HT-29 (cell line): ENCODE results near the genes AKT1, AHNAK2 and JAG2.

DNA sequence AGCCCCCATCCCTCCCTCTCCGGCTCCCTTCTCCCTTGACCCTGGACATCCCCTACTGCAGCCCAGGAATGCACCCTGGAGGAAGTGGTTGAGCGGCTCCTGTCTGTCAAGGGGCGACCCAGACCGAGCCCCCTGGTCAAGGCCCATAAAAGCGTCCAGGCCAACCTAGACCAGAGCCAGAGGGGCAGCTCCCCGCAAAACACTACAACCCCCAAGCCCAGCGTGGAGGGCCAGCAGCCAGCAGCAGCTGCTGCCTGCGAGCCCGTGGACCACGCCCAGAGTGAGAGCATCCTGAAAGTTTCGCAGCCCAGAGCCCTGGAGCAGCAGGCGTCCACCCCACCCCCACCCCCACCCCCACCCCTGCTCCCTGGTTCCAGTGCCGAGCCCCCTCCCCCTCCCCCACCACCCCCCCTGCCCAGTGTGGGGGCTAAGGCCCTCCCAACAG is 16.8 kb upstream of the ADSS1 start:
- RAMPAGE, long total RNA = no peak

DNA sequence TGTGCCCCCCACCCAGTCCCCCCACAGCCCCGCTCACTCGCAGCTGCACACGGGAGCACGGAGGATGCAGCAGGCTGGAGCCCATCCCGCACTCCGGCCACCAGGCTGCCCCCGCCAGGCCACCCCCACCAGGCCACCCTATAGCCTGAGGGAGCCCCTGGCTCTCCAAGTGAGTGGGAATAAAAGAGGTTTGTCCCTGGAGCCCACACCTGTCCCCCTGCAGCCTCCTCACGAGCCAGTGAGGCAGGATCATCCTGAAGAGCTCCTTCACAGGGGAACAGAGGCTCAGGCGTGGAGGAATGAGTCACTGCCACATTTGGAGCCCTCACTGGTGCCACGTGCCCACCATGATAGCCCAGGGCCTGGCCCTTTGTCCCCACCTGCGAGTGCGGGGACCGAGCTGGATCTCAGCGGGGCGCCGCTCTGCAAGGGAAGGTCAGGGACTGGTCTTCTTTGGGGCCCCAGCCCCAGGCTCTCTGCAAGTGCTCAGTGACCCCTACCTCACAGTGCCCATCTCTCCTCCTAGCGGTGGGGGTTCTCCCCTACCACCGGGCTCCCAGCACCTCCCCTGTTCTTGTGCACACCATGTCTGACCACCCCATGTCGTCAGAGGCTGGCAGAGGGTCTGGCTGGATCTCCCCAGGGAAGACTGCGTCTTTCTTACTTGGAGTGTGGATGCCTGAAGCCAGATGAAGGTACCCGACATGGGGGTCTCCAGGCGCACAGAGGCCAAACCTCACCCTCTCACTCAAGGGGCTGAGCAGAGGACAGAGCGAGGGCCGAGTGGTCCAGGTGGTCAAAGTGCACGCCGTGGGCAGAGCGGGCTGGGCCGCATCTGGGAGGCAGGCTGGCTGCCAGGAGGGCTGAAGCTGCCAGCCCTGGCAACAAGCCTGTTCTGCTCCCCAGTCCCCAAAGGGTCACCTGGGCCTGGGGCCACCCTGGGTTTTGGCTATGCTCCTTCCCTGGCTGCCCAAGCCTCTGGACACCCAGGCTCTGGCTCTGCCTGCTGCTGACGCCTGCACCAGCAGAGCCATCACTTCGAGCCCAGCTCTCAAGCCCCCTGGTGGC is 2.3 kb downstream of the ADSS1 start:
- RAMPAGE, long total RNA = no peak

- RAMPAGE, long total RNA = no peak
Measured at GRCh38 chr14:104767076-104767971, 14.4 kb downstream of the SIVA1 start.

GRCh38 chr14:104795048-104796215 is at the start of gene AKT1:
AKT1 (minus strand) TSS chr14:104795748.
- RAMPAGE, long total RNA = no peak

- RAMPAGE, long total RNA = no peak
Measured at GRCh38 chr14:104801207-104801368, 187 bp downstream of the ZBTB42 start.

GRCh38 chr14:104843277-104843968 is 21.6 kb upstream of the CEP170B start:
- RAMPAGE, long total RNA = no peak

DNA sequence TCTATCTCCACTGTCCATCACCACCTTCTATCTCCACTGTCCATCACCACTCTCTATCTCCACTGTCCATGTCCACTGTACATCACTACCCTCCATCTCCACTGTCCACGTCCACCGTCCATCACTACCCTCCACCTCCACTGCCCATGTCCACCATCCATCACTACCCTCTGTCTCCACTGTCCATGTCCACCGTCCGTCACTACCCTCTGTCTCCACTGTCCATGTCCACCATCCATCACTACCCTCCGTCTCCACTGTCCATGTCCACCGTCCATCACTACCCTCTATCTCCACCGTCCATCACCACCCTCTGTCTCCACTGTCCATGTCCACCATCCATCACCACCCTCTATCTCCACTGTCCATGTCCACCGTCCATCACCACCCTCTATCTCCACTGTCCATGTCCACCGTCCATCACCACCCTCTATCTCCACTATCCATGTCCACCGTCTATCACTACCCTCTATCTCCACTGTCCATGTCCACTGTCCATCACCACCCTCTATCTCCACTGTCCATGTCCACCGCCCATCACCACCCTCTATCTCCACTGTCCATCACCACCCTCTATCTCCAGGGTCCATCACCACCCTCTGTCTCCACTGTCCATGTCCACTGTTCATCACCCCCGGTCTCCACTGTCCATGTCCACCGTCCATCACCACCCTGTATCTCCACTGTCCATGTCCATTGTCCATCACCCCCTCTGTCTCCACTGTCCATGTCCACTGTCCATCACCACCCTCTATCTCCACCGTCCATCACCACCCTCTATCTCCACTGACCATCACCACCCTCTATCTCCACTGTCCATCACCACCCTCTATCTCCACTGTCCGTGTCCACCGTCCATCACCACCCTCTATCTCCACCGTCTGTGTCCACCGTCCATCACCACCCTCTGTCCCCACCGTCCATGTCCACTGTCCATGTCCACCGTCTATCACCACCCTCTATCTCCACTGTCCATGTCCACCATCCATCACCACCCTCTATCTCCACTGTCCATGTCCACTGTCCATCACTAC is 3.7 kb upstream of the CEP170B start:
- RAMPAGE, long total RNA = no peak

DNA sequence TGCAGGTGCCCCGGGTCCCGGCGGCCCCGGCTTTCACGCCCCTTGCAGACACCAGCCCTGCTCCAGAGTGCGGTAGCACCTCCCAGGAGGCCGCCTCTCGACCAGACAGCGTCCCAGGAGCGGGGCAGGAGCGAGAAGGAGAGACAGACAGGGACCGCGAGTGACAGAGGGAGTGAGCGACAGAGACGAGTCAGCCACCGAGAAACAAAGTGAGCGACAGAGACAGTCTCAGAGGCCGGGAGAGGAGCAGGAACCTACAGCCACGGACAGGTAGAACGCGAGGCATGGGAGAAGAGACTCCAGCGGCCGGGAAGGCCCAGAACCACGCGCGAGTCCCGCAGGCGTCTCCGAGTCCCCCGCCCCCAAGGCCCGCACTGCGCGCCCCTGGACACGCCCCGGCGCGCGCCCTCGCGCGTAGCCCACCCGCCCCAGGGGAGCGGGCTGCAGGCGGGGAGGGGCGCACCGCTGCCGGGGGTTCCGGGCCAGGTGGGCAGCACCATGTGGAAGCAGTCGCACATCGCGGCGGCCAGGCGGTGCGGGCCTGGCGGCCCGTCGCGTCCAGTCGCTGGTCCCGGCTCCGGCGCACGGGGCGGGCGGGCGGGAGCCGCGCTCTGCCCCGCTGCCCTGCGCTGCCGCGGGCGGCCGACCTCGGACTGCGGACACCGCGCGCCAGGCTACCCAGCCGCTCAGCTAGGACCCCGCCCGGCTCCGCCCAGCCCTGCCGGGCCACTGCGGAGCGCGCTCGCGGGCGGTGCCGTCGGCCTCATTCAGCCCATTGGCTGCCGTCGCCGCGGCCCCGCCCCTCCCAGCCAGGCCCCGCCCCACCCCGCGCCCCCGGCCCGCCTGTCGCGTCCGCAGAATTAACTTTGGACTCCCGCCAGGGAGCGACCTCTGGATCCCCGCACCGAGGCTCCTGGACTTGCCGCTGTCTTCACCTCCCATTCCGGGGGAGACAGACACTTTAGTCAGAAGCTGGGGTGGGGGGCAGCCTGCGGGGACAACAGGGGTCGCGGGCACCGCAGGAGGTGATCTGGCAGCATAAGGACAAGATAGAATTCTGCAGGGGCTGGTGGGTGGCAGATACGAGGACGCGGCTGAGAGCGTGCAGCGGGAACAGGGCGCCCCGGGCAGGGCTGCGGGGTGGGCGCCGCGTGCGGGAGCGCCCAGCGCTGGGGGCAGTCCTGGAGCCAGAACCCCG is at the start of gene AHNAK2:
TSS of gene AHNAK2 (minus strand) at position 655 of the 1,198 bp plus-strand sequence.
- RAMPAGE, long total RNA = no peak

DNA sequence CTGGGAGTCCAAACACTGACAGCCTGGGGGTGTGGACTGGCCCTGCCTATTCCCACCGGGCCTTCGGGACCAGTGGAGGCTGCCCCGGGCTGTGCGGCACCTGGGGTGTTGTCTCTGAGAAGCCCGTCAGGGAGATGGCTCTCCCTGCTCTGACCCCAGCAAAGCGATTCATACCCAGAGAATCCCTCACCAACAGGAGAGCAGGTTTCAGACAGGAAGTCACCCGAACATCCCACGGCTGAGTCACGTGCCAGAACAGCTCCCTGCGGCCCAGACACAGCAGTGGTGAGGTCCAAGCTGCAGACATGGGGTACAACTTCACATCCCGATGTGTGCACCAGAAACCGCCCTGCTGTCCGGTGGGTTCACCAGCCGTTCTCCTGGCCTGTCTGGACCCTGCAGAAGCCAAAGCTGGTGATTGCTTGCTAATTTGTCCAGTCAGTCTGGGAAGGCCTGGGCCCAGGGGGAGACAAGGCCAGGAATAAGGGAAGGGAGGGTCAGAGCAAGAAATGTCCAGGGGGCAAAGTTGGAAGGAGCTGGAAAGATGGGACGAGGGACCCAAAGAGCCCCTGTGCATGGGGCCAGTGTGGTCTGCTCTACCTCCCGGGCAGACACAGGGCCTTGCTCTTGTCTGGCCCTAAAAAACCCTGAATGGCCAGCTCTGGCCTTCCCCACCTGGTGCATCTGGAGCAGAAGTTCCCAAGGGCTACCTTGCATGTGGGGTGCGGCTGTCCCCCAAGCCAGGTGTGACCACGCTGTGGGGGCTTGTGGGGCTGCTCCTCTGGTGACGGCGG is 2.2 kb upstream of the GPR132 start:
- RAMPAGE, long total RNA = no peak

DNA sequence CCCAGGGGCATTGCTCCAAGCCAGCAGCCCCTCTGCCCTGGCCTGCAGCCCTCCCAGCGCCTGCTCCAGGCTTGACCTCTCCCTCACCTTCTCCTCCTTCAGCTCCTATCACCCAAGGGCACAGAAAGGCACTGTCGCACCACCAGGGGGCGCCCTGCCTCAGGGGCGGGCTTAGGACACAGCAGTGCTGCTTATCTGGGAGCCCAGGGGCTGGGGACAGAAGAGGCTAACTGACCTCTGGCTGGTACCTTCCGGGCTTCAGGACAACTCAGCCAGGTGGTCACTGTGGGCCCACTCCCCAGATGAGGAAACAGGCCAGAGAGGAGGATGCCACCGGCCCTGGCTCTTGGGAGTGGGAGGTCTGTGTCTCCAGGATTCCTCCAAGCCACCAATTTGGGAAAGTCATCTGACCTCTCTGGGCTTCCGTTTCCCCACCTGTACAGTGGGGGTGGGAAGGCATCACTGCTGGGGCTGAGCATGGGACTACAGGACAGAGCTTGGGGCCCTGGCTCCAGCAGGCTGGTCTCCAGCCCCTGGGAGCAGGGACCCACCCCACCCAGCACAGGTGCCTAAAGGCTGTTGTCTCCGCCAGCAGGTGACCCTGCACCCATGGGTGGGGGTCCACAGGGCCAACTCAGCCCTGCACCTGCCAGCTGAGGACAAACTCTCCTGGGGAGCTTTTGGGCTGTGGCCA is 25.4 kb upstream of the GPR132 start:
- RAMPAGE, long total RNA = no peak

DNA sequence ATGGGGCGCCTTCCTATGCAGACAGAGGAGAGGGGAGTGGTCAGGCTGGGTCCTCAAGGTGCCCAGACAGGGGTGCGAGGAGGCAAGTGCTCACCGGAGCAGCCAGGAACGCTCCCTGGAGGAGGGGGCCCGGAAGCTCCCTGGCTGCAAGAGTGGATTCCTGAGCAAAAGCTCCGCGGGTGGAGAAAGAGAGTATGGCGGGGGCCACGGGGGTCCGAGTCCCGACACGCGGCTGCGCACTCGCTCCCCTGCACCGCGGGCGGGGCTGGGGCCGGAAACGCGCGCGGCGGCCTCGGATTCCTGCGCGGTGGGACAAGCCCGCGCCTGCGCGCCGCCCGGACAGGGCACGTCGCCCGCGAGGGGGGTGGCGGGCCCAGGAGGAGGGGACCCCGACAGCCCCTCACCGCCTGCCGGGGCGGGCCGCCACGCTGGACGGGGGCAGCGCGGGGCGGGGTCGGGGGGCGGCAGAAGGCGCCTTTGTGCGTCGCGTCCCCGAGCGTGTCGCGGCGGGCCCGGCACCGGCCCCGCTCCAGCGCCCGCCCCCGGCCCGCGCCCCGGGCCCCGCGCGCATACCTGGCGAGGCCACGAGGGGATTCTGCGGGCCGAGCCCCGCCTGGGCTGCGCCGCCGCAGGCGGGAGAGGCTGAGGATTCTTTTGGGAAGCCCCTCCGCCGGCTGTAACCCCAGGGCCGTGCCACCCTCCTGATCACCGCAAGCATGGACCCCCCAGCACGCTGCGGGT is 27.9 kb upstream of the GPR132 start:
- RAMPAGE, long total RNA = no peak

DNA sequence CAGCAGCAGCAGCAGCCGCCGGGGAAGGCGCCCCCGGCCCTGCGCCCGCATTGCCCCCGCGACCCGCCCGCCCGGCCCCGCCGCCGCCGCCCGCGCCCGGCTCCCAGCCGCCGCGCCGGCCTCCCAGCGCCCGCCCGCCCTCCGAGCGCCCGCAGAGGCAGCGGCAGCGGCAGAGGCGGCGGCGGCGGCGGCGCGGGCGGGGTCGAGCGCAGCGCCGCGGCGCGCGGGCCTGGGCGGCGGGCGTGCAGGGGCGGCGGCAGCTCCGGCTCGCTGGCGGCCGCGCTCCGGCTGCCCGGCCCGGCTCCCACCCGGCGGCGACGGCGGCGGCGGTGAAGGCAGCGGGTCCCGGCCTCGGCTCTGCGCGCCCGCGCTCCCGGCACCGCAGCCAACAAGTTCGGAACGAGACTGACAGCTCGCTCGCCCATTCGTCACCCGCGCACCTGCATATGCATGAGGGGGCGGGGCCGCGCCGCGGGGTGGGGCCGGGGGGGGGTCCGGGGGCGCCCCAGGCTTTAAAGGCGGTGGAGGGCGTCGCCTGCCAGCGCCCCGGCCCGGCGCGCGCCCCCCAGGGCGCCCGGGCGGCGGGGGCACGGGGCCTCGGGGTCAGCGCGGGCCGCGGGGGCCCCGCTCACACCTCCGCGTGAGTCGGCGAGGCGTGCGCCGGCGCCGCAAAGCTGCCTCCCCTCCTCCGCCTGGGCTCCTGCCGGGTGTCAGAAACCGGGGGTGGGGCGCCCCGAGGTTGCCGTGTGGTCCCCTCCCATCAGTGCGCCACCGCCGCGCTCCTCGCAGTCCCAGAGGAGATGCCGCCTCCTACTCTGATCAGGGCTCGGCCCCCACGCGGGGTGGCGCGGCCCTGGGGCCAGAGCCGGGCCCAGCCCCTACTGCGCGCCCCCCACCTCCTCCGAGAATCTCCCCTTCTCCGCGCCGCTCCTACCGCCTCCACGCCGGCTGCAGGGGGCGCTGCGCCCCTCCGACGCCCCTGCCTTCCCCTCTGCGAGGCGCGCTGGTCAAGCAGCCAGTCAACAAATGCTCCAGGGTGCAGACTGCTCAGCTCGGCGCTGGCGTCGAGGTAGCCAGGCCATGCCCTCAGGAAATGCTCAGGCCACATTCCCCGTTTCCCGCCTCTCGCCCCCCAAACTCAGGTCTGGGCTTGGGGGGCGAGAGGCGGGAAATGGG is at the start of gene JAG2:
TSS of gene JAG2 (minus strand) at position 407 of the 1,176 bp plus-strand sequence.
- RAMPAGE, long total RNA = no peak

DNA sequence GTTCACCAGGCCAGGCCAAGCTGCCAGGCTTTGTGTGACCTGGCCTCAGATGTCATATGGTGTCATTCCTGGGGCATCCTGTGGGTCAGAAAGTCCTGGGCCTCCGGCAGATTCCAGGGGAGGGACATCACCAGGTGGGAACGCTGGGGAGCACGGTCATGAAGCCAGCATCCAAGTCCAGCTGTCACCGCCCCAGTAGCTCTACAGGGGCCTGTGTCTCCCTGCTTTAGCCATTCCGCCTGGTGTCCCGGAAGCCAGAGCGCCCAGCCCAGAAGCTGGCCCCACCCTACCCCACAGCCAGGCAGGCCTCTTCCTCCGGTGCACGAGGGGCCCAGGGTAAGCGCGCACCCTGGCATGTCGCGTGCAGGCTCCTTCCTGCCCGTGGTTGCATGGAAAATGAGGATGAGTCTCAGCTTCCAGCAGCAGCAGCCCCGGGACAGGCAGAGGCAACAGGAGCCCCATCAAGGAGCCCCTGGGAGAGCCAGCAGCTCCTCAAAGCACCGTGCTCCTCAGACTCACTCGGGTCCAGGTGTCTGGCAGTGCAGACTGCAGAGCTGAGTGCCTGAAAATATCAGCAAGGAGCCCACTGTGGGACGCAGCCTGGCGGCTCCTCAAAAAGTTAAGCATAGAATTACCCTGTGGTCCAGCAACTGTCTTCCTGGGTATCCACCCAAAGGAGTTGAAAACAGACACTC is 1.6 kb upstream of the NUDT14 start:
- RAMPAGE, long total RNA = no peak

DNA sequence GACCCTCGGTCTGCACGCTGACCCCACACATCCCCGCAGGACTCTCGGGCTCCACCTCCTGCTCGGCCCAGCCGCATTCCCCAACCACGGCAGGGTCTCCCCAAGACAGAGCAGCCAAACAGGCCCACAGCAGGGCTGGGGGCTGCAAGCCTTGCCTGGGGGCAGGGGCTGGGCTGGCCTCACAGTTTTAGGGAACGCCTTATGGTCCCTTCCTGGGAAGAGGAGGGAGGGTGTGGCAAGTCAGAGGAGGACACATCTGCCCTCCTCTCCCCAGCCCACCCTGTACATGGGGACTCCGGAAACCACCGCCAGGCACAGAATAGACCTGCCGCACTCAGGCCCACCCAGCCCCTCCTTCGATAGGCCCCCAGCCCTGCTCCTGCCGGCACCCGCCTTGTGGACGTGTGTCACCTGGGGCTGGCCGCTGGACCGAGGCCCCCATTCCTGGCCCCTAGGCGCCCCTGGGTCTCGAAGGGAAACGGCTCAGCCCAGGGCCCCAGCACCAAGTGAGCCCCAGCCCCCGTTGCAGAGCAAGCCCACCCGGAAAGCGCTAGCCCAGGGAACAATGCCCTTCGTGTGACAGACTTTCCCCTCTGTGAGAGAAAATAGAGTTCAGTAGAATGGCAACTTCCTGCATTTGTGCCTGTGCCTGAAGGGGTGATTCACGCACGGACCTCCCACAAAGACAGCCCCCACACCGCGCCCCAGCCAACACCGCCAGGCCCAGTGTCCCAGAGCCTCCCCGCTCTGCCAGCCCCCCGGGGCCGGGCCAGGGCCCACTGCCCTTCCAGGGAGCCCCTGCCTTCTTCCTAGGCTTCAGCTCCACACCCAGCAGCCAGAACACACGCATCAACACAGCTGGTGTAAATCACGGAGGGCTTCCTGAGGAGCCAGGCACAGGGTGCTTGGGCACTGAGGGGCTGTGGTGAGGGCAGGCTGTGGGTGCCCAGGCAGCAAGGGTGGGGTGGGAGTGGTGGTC is 12.0 kb upstream of the NUDT14 start:
- RAMPAGE, long total RNA = no peak

GRCh38 chr14:105193780-105194415 is 12.8 kb upstream of the NUDT14 start:
- RAMPAGE, long total RNA = no peak

DNA sequence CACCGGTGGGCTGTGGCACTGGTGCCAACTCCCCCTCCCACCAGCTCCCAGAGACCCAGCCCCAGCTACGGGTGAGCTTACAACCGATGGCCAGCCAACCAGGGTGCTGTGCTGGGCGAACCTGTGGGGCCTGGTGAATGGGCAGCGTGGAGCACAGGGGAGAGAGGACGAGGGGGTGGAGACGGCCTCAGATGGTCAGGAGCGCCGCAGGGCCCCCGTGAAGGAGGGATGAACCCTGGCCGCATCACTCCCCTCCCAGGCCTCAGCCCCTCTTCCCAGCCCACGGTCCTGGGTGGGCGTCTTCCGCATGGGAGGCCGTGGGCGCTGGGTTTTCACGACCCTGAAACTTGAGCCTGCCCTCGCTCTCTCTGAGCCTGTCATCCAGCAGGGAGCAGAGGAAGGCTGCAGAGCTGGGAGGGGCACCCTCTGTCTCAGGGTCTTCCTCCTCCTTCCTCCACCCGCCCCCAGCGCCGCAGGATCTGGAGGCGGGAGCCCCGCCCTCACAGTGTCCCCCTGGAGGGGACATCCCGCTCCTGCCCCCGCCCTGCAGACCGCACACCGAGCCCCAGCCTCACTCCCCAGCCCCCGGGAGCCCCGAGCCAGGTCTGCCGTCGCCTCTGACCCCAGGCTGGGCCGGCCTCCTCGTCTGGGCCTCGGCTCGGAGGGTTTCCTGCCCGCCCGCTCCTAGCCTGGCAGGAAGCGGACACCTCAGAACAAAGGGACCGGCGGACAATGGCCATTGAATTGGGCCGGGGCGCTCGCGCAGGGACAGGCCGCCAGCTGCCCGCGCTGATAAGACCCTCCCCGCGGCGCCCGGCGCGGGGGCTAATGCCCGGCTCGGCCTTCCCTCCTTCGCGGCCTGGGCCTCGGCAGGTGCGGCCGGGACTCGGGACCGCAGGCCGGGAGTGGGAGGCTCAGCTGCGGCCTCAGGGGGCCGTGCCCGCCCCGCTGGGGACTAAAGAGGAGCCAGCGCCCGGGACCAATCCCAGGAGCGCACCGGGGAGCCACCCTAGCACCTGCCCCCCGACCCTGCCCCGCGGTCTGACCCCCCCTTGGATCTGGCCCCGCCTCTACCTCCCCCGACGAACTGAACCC is 15.2 kb upstream of the NUDT14 start:
- RAMPAGE, long total RNA = no peak

GRCh38 chr14:105388603-105389240 is 9.6 kb upstream of the TEX22 start:
- RAMPAGE, long total RNA = no peak

DNA sequence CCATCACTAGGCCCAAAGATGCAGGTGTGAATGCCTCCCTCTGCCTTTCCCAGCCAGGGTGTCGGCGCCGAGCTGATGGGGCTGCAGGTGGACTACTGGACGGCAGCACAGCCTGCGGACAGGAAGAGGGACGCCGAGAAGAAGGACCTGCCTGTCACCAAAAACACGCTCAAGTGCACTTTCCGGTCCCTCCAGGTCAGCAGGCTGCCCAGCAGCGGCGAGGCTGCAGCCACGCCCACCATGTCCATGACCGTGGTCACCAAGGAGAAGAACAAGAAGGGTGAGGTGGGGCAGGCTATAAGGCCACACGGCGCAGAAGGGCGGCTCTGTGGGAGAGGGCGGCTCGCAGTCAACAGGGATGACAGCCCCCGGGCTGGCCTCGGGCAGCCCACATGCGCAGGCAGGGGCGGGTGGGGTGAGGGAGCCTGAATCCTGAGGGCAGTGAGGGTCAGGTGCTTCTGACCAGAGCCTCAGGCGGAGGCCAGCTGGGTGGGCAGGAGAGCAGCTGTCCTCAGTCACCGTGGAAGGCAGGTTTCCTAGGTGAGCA is 5.7 kb upstream of the TEX22 start:
- RAMPAGE, long total RNA = no peak

DNA sequence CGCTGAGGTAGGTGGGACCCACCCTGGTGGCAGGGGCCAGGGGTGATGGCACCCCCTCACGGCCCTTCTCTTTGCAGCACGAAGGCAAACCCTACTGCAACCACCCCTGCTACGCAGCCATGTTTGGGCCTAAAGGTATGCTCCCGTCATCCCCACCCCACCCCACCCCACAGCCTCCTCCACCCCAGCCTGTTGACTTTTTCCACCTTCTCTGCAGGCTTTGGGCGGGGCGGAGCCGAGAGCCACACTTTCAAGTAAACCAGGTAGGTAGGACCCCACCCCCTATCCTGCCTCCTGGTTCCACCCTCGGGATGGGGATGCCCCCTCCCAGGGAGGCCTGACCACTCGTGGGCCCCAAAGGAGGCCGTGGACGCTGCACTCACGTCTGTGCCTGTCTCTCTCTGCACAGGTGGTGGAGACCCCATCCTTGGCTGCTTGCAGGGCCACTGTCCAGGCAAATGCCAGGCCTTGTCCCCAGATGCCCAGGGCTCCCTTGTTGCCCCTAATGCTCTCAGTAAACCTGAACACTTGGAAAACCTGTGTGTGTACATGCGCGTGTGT is 1.6 kb downstream of the CRIP1 start:
- RAMPAGE, long total RNA = no peak

DNA sequence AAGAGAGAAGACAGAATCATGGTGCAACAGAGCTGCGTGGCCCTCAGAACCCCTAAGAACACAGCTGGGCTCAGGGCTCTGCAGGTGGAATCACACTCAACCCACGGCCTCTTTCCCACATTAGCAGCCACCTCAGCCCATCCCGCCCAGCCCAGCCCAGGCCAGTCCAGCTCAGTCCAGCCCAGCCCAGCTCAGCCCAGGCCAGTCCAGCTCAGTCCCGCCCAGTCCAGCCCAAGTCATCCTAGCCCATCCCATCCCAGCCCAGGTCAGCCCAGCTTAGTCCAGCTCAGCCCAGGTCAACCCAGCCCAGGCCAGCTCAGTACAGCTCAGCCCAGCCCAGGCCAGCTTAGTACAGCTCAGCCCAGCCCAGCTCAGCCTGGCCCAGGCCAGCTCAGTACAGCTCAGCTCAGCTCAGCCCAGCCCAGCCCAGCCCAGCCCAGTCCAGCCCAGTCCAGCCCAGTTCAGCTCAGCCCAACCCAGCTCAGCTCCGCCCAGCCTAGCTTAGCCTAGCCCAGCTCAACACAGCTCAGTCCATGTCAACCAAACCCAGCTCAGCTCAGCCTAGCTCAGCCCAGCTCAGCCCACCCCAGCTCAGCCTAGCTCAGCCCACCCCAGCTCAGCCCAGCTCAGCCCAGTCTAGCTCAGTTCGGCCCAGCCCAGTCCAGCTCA is 183.1 kb downstream of the TMEM121 start:
- RAMPAGE, long total RNA = no peak